Cardiac ventricle fibroblast (primary cell): ENCODE results near the genes KCNK13, TTC7B and DGLUCY.

DNA sequence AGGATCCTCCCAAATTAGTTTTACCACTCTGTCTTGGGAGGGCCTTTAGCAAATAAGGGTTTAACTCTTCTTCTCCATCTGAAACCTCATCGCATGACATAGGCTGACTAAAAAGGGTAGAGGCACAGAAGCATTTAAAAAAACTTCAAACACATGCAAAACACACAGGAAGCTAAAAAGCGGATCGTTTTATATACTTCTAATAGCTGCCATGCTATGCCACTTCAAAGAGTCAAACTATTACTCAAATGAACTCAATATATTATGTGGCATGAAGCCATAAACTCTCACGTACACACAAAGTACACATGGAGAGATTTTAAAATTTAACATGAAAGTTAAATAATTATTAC is 51.5 kb downstream of the FOXN3 start:
- RAMPAGE, long total RNA: no peak

DNA sequence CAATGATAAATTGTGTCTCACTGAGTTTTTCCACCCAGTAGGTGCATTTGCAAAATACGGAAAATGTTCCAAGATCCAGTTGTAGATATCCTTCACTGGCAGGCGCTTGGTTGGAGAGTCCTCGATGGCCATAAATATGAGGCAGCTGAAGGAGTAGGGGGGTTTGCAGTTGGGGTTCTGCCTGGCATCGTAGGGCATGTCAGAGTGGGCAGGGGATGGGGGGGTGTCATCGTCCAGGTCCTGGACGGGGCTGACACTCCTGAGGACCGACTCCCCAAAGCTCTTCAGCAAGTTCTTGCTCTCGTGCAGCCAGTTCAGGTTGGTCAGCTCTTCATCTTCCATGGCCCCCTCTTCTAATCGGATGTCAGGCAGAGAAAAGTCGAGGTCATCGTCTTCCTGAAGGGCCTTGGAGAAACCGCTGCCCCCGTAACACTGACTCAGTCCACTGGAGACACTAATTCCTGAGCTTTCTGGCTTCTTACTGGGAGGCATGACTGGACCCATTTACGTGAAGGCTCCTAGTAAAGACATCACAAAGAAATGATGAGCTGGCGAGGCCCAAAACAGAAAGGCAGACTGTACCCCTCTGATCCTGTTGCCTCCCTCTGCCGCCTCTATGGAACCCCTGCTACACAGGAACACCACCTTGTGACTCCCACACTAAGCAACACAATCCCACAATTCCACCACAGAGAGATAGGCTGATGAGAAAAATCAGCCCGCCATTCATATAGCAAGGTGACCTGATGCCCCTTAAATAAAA is 4.9 kb downstream of the FOXN3 start:
- RAMPAGE, long total RNA: no peak

DNA sequence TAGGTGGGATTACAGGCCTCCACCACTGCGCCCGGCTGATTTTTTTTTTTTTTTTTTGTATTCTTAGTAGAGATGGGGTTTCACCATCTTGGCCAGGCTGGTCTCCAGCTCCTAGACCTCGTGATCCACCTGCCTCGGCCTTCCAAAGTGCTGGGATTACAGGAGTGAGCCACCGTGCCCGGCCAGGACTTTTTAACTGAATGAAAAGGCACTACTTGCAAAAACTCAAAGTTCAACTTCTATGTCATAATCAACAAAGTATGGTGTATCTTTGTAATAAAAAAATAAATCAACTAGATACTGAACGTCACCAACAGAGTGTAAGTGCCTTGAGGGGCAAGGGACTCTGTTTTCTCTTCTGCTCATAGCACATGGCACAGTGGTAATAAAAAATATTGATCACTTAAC is 10.4 kb upstream of the FOXN3 start:
- RAMPAGE, long total RNA: no peak

- RAMPAGE, long total RNA: no peak
Observed at GRCh38 chr14:89618764-89619935, 202.1 kb upstream of the FOXN3 start.

DNA sequence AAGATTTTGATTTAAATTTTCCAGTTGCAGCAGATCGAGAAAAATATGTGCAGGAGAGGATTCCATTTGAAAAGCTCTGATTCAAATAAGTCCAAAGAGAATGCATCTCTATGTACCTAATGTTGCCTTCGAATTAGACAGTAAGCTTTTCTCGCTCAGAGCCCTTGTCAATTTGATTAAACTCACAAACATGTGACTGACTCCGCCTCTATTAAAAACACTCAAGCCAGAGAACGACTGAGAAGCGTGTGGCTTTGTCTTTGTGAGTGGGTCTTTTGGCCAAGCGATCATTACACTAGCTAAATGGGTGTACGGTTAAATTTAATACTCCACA is 253.9 kb downstream of the EFCAB11 start:
- RAMPAGE, long total RNA: no peak

- RAMPAGE, long total RNA: no peak
Observed at GRCh38 chr14:90060133-90060919, 1.5 kb upstream of the KCNK13 start.

- RAMPAGE, long total RNA: no peak
Observed at GRCh38 chr14:90061548-90062156, at the start of gene KCNK13. Gene KCNK13 (plus strand): TSS chr14:90061994.

GRCh38 chr14:90402877-90403442 is 6.1 kb downstream of the CALM1 start:
- RAMPAGE, long total RNA: no peak

- RAMPAGE, long total RNA: no peak
Observed at GRCh38 chr14:90408545-90409686, 12.1 kb downstream of the CALM1 start.

- RAMPAGE, long total RNA: no peak
Observed at GRCh38 chr14:90540716-90541893, 144.3 kb downstream of the CALM1 start.

- RAMPAGE, long total RNA: no peak
Observed at GRCh38 chr14:90545936-90546603, 149.2 kb downstream of the CALM1 start.

DNA sequence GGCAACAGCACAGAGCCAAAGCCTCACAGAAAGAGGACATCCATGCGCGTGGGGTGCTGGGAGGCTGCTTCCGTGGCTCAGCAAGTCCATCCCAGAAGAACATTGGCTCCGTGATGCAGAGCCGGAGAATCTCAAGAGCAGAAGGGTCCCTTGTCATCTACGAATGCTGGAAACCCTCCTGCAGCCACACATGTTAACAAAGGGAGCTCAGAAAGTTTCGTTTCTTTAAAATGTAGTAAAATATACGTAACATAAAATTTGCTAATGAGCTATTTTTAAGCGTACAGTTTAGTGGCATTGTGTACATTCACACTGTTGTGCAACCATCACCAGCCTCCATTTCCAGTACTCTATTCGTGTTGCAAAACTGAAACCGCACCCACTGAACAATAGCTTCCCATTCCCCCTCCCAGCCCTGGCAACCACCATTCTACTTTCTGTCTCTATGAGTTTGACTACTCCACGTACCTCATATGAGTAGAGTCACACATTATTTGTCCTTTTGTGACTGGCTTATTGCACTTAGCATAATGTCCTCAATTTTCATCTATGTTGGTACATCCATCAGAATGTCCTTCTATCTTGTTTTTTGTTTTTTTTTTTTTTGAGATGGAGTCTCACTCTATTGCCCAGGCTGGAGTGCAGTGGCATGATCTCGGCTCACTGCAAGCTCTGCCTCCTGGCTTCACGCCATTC is 185.8 kb downstream of the TTC7B start:
- RAMPAGE, long total RNA: no peak

- RAMPAGE, long total RNA: no peak
Observed at GRCh38 chr14:90803699-90804097, 12.5 kb downstream of the TTC7B start.

GRCh38 chr14:90816079-90817076 is at the start of gene TTC7B:
Gene TTC7B (minus strand): TSS chr14:90816430.
- RAMPAGE, long total RNA: no peak

GRCh38 chr14:91022311-91022865 is 38.1 kb downstream of the RPS6KA5 start:
- RAMPAGE, long total RNA: no peak

DNA sequence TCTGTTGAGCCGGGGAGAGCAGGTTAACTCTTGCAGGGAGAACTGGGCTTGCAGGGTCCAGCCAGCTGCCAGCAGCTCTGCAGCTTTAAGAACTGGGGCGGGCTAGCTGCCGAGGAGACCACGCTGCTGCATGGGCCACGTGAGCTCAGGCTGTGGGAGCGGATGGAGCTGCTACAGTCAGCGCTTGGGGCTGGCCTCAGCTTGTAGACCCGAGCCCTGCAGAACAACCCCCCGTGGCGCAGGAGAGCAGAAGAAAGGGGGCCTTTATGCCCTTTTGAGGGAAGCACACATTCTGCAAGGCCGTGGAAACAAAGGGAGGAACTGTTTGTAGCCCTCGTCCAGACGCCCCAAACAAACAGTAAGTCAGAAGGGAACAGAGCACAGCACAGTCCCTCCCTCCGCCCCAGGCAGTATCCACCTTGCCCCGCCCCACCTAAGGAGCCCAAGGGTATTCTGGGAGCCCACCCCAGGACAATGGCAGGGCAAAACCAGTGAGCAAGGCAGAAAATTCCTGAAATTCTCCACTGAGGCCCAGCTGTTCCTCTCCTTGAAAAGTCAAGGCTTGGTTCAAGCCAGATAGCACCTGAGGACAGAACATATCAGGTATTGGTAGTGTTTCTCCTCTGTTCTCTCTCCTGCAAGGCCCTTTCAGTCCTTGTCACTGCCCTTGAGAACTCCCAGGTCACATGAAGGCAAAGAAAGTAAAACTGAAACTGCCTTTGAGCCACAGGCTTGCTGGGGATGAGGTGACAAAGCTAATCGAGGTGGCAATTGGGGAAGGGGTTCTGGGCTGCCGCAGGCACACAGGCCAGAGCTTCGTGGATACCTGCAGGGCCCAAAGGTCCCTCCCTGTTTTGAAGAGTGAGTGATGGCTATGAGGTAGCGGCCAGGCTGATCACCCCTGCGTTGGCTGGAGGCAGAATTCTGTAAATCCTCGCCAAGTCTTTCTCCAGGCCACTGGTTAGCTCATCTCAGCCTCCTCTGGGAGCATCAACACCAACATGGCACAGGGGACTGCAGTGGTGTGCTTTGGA is at the start of gene DGLUCY:
Gene DGLUCY, plus strand, starts transcription at position 148 of the 1,034 bp plus-strand sequence.
- RAMPAGE, long total RNA: start-site peak on the plus strand centred at position 148 of the sequence, 35 bp wide, 62 and 34 reads in 2 replicates

GRCh38 chr14:91170264-91171171 is 56.6 kb downstream of the DGLUCY start:
- RAMPAGE, long total RNA: no peak

DNA sequence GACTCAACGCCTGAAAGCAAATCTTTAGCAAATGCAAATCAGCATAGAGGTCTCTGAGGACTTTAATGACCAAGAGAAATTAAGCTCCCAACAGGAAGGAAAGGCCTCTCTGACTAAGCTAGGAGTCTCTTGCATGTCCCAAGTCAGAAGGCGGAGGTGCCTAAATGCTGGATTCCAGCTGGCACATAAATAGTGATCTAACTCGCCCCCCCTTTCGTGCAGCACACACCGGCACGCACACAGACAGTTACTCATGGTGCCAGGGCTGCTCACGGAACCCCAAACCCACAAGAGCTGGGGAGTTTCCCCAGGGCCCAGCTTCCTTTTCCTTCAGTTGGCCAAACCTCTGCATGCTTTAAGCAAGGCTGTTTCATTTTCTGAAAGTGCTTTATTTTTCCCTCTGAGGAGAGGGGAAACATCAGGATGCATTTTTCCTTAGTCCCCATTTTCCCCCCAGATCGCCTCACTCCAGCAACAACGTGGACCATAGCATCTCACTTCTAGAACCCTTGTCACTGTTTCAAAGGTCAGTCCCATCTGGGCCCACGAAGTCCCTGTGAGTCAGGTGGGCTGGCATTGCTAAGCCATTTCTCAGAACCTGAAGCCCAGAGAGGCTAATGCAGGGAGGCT is 933 bp downstream of the GPR68 start:
- RAMPAGE, long total RNA: no peak

GRCh38 chr14:91250103-91250713 is 5.7 kb upstream of the GPR68 start:
- RAMPAGE, long total RNA: no peak

- RAMPAGE, long total RNA: no peak
Observed at GRCh38 chr14:91253827-91254613, 9.5 kb upstream of the GPR68 start.